LHCN-M2 (cell line): ENCODE measurements around the gene ANKEF1.

- RAMPAGE, long total RNA = no peak
Observed at GRCh38 chr20:10034555-10035553, at the start of gene ANKEF1. ANKEF1 (plus strand) TSS chr20:10034987.

GRCh38 chr20:10658420-10658912, 15.3 kb downstream of the JAG1 start:
- RAMPAGE, long total RNA = no peak

GRCh38 chr20:10659461-10660054, 14.2 kb downstream of the JAG1 start:
- RAMPAGE, long total RNA = no peak

DNA sequence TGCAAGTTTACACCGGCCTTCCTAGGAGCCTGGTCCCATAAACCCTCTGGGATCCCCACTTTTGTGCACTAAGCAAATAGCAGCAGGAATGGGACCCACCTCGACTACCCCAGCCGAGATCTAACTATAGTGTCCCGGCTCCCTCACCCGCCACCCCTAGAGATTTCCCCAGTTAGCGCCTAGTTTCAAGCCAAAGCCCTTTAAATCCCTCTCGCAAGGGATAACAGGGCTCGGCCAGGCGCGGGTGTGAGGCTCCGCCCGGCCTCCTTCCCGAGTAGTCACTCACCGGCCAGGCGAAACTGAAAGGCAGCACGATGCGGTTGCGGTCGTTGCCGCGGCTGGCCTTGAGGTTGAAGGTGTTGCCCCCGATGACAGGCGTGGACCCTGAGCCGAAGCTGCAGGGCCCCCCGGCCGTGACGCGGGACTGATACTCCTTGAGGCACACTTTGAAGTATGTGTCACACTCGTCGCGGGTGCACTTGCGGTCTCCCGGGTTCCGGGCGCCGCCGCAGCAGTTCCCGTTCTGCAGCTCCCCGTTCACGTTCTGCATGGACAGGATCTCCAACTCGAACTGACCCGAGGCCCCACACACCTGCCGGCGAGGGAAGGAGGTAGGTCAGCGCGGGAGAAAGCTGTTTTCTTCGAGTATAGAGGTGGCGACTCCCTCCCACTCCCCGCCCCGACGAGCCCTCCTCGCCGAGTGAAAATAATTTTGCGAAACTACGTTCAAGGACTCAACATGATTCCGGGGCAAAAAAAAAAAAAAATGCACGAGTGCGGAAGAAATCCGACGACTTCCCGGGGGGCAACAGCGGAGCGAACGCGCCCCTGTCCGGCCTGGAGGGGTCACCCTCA, 1.2 kb downstream of the JAG1 start:
- RAMPAGE, long total RNA = no peak

GRCh38 chr20:11229529-11229944, 555.7 kb upstream of the JAG1 start:
- RAMPAGE, long total RNA = no peak

GRCh38 chr20:11686722-11687560, 230.8 kb upstream of the BTBD3 start:
- RAMPAGE, long total RNA = no peak

DNA sequence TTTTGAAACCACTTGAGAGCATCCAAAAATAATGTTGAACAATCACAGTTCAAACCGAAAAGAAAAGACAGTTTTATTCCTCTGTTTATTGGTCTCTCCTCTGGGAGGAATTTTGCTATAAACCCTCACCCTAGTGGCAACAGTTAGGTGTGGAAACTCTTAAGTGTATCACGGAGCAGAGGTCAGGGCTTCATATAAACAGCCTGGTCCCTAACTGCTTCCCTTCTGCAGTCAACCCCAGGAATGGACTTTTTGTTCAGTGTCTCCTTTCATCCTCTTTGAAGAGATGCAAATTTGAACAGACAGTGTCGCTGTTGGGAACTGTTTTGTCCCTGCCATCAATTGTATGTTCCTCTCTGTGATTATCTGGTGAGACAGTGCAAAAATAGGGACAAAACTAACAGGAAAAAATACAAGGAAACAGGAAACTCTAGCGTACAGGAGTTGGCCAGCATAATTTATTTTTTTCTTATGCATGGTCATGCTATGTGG, 162.3 kb upstream of the BTBD3 start:
- RAMPAGE, long total RNA = no peak

DNA sequence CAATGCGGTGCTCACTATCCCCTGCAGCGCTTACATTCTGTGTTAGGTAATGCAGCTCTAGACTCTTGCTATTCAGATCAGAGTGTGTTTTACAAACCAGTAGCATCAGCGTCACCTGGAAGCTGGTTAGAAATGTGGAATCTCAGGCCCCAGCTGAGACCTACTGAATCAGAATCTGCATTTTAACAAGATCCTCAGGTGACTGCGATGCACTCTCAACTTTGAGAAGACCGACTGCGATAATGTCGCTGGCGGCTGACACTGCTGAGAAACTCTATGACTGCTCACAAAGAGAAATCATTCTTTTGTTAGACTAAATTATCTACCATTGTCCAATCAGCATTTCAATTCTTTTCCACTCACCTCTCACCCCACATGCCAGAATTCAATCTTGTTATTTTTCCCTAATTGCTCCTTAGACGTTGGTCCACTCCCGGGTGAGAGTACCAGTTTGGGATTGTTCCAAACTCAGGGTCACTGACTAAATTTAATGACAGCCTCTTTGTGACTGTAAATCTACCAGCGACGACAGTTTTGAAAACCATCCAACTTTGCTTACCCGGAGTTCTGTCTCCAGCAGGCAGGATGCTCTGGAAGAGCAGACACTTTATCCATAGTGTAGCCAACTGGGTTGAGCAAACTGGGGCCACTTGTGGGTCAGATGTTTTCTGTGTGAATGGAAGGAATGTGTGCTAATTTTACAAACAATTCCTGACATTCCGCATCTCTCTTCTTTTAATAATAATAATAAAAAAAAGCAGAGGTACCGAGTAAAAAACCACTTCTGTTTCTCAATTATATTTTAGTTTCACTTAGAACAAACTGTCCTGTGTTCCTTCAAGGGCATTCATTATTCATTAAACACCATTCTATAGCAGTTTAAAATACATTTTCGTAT, 140.0 kb upstream of the BTBD3 start:
- RAMPAGE, long total RNA = no peak

- RAMPAGE, long total RNA = no peak
Observed at GRCh38 chr20:11919039-11919384, 1.3 kb downstream of the BTBD3 start.

DNA sequence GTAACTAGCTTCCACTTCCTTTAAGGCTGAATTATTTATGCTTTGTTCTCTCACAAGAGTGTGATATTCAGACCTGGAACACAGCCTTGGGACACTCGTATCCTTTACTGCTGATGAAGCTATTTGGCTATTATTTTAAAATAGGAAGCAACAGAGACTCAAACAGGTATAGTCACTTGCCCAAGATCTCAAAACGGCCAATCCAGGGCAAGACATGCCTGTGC, 19.9 kb downstream of the SPTLC3 start:
- RAMPAGE, long total RNA = no peak

- RAMPAGE, long total RNA = no peak
Observed at GRCh38 chr20:13029806-13030450, 21.2 kb downstream of the SPTLC3 start.

GRCh38 chr20:13272596-13273037, 51.5 kb downstream of the ISM1 start:
- RAMPAGE, long total RNA = no peak

DNA sequence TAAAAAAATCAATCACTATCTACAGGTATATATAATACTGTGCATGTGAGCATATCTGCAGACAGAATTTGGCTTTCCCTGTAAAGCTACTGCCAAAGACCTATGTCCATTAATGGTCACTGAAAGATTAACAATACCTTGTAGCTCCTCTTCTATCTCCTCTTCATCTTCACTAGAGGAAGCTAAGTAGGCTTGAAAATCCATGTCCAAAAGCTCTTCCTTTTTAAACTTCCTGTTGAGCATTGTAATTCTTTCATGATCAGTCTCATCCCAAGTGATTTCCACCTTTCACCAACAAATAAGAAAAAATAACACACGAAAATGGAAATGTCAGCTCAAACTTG, 18.1 kb downstream of the ESF1 start:
- RAMPAGE, long total RNA = no peak

DNA sequence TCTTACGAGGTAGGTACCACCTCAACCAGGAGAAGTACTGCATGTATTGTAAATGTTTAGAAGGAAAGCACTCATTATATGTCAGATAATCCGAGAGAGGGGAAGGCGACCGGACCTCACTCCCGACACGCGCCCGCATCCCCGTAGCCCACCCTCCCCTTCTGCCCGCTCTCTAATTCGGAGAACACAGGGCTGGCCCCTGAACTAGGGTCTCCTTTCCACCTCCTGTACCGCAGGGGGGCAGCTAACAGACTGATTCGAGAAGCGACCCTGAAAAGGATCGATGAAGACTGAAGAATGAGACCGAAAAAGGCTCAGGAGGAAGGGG, 325 bp downstream of the ESF1 start:
- RAMPAGE, long total RNA = no peak

DNA sequence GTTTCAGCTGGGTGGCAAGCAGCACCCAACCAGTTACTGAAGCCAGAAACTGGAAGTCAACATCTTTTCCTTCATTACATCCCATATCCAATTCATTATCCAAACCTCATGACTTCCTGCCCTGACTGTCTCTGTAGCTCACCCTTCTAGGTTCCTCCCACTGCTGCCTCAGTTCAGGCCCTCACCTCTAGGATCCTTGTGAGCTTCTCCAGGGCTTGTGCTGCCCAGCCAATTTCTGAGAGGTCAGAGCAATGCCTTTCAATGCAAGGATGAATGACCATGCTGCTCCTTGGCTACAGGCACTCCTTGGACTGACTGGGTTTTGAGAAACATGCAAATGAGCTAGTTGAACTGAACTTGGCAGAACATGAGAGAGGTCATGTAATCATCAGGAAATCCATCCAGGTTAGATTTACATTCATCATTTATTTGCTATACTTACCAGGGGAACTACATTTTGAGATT, 173.5 kb downstream of the KIF16B start:
- RAMPAGE, long total RNA = no peak

DNA sequence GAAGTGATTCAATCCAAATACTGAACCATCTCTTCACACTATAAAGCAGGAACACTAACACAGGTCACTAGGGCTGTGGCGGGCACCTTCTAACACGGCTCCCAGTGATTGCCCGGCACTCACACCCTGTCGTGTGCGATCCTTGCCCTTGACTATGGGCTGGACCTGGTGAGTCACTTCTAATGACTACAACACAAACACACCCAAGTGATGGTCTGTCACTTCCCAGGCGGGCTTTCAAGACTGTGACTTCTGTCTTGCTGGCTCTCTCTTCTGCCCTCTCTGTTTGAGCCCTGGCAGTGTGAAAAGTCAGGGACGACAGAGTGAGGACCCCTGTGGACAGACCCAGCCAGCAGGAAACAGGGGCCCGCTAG, 43.1 kb downstream of the KIF16B start:
- RAMPAGE, long total RNA = no peak

GRCh38 chr20:16575391-16575915, 2.2 kb upstream of the KIF16B start:
- RAMPAGE, long total RNA = no peak

GRCh38 chr20:17393852-17394060, 137.4 kb downstream of the BFSP1 start:
- RAMPAGE, long total RNA = no peak

- RAMPAGE, long total RNA = no peak
Observed at GRCh38 chr20:17562618-17563137, 7.2 kb upstream of the DSTN start.

GRCh38 chr20:17570326-17571068, 622 bp downstream of the DSTN start:
- RAMPAGE, long total RNA = no peak